Measurements from ENCODE around the genes SLC27A5 and UBE2M.

DNA sequence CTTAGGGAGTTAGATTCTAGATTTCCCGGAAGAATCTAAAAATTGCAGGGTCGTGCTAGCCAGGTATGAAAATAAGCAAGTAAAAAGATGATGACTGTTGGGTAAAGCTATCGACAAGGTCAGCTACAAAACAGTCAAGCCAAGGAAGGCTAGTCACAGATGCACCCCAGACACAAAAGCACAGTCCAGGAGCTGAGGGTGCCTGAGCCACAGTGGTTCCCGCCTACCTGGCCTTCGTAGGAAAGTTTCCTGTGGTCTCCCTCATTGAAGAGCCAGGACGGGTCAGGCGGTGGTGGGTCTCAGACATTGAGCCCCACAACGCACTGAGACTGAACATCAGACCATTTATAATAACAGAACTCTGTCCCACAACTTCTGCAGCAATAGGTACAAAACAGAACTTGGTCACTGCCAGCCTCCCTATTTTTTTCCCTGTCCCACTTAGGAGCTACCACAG, 829 bp upstream of the ZNF544 start:
CAGE:
- cytosol, long polyA minus RNA = no peak
- cytosol, long polyA plus RNA = no peak
- long polyA plus RNA = no peak
- nucleus, long polyA minus RNA = no peak
- nucleus, long polyA plus RNA = no peak

DNA sequence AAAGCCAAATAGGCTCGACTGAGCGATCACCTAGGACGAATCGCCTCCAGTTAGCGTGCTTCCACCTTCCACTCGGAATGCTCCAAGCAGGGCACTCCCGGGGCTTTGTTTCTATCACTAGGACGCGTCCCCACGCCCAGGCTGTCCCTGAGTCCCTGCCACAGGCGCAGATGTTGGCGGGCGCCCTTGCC, 505 bp upstream of the ZNF544 start:
CAGE:
- cytosol, long polyA minus RNA = no peak
- cytosol, long polyA plus RNA = no peak
- long polyA plus RNA = no peak
- nucleus, long polyA minus RNA = no peak
- nucleus, long polyA plus RNA = no peak

GRCh38 chr19:58229188-58229665, 513 bp downstream of the ZNF544 start:
CAGE:
- cytosol, long polyA minus RNA = no peak
- cytosol, long polyA plus RNA = no peak
- long polyA plus RNA = no peak
- nucleus, long polyA minus RNA = no peak
- nucleus, long polyA plus RNA = no peak

DNA sequence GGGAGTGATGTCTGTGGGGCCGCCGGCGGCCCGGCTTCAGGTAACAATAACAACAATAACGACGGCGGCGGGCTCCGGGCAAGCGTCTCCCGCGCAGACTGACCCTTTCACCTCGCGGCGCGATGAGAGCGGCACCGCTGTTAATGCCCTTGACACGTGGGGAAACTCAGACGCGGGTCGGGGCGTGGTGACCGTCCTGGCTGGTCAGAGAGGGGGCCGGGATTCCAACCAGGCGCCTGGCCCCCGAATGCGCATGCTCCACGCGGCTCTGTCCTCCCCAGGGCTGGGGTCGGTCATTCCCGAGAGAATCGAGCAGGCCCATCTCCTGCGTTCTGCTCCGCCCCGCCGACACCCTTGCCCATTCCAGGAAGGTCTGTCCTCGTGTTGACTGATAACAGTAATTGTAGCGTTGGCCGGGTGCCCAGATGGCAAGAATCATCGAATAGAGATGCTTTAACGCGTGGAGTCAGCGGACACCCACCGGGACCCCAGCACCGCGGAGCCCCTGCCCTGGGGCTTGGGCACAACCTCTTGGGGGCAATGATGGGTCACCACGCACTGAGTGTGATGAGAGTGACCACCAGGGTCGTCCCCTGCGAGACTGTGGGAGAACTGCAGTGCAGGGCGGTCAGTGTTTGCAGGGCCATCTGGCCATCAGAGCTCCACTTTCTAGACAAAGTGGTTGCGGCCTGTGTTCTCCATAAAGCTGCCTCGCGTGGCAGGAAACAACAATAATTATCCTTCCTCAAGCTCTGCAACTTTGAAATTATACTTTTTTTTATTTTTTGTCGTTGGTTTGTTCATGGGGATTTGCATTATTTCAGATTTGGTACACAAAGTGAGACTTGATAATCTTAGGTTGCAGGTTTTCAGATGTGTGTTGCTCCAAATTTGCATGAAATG, 604 bp downstream of the ZNF8 start:
CAGE:
- cytosol, long polyA minus RNA = no peak
- cytosol, long polyA plus RNA = no peak
- long polyA plus RNA = no peak
- nucleus, long polyA minus RNA = no peak
- nucleus, long polyA plus RNA = no peak

DNA sequence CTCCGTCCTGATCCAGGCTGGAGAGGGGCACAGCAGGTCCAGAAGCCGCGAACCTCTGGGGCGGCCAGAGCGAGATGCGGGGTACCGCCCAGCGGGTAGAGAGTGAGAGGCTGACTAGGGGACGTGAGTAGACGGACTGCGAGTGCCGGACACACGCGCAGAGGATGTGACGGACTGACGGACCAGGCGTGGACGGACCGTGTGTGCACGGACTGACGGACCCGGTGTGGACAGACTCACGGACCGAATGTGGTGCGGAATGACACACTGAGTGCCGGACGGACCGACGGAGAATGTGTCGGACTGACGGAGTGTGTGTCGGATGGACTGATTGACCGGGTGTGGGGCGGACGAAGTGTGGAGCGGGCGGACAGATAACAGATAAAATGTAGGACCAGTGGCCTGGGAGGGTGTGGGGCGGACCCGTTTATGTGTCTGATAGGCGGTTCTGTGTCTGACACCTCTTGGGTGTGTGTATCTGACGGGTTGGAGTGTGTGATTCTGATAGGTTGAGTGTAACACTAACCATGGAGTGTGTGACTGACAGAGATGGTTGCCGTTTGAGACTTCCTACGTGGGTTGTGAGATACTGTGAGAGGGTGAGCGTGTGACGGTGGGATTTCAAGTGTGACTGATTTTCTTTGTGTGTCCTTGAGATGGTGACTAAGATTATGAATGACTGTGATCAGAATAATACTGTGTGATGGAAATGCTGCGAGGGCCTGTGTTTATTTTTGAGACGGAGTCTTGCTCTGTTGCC, 519 bp downstream of the ZSCAN22 start:
CAGE:
- cytosol, long polyA minus RNA = start-site peak on the minus strand centred at position 121 of the sequence, 35 bp wide, 40 reads
- cytosol, long polyA plus RNA = no peak
- long polyA plus RNA = no peak
- nucleus, long polyA minus RNA = start-site peak on the minus strand centred at position 114 of the sequence, 5 bp wide, 18 reads
- nucleus, long polyA plus RNA = no peak

CAGE:
- cytosol, long polyA minus RNA = no peak
- cytosol, long polyA plus RNA = no peak
- long polyA plus RNA = no peak
- nucleus, long polyA minus RNA = no peak
- nucleus, long polyA plus RNA = no peak
Measured at GRCh38 chr19:58346726-58348095, 6.1 kb downstream of the A1BG start.

DNA sequence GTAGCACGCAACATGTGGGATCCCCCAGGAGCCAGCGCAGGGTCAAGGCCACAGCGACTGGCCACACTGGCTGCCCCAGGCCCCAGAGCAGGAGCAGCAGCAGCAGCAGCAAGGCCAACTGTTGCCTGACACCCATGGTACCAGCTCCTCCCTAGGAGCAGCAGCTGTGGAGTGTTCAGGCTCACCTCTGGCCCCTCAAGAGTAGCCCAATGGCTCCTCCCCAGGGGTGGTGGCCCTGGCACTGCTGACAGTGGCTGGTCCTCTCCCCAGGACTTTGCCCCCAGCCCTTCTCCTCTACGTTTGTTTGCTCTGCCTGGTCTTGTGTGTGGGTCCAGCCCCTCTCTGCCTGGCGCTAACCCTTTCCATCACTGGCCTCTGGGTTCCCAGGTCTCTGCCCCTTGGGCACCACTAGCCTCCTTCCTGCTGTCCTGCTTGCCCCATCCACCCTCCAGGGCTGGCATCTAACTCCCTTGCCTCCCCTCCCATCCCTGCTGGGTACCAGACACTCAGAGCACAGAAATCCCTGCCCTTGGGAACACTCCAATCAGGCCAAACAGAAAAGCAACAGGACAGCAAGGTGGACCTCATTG, at the start of gene SLC27A5:
SLC27A5 (minus strand) TSS at position 173 of the 590 bp plus-strand sequence.
CAGE:
- cytosol, long polyA minus RNA = no peak
- cytosol, long polyA plus RNA = no peak
- long polyA plus RNA = no peak
- nucleus, long polyA minus RNA = no peak
- nucleus, long polyA plus RNA = no peak

DNA sequence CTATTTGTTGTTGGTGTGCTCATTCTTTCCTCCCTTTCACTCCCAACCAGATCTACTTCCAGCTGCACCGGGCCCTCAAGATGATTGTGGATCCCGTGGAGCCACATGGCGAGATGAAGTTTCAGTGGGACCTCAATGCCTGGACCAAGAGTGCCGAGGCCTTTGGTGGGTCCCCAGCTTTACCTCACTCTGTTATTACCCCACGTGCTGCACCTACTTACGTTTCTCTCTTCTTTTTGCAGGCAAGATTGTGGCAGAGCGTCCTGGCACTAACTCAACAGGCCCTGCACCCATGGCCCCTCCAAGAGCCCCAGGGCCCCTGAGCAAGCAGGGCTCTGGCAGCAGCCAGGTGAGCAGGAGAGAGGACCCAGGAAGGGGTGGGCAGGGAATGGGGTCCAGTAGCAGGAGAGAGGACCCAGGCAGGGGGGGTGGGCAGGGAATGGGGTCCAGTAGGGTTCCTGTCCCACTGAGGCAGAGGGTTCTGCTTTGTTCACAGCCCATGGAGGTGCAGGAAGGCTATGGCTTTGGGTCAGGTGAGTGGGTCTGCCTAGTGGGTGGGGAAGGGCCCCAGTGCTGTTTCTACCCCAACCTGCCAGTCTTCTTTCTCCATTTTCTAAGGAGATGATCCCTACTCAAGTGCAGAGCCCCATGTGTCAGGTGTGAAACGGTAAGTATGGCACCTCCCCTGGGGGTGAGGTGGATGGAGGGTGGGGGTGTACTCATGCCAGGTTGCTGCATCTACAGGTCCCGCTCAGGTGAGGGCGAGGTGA, 4.6 kb downstream of the TRIM28 start:
CAGE:
- cytosol, long polyA minus RNA = no peak
- cytosol, long polyA plus RNA = no peak
- long polyA plus RNA = no peak
- nucleus, long polyA minus RNA = no peak
- nucleus, long polyA plus RNA = no peak

GRCh38 chr19:58558090-58559081, at the start of gene UBE2M:
TSS of gene UBE2M (minus strand) at chr19:58558611.
CAGE:
- cytosol, long polyA minus RNA = start-site peak on the minus strand at chr19:58558922-58558957, 40 reads
- cytosol, long polyA plus RNA = start-site peak on the minus strand at chr19:58558567-58558618, 23 and 9 reads in 2 replicates; start-site peak on the minus strand at chr19:58558892-58558928, 105 and 32 reads in 2 replicates
- long polyA plus RNA = no peak
- nucleus, long polyA minus RNA = start-site peak on the minus strand at chr19:58558895-58558977, 16 reads
- nucleus, long polyA plus RNA = start-site peak on the minus strand at chr19:58558908-58558935, 58 and 74 reads in 2 replicates

GRCh38 chr19:58570898-58571597, 2.1 kb downstream of the MZF1 start:
CAGE:
- cytosol, long polyA minus RNA = no peak
- cytosol, long polyA plus RNA = no peak
- long polyA plus RNA = no peak
- nucleus, long polyA minus RNA = no peak
- nucleus, long polyA plus RNA = no peak